Kidney epithelial cell (primary cell): ENCODE data around the gene CD177.

- RAMPAGE, long total RNA, result no peak
- RRBS, result no CpG with 5 or more reads among the region's 20 CpGs
Observed at GRCh38 chr19:42216371-42216800, 1.1 kb downstream of the DEDD2 start.

DNA sequence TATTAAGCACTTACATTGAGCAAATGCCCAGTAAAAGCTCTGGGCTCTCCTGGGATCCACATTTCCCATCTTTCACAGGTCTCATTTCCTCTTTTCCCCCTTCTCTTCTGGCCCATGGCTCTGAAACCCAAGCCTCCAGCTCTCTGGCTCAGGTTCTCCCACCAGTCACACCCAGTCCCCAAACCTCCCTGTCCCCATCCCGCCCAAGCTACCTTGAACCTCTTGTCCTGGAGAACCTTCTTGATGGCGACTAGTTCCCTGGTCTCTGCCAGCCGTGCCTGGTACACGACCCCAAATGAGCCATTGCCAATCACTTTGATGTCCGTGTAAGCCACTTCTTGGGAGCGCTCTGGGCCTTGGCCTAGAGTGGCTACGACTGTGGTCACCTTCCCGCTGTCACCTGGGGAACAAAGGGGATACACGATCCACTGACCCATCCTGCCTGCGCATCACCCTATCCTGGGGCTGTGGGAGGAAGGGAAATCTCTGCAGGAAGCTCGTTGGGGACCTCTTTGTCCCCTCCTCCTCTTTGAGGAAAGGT, 2.6 kb downstream of the GSK3A start:
- RAMPAGE, long total RNA, result no peak
- RRBS, result no CpG with 5 or more reads among the region's 11 CpGs

- RAMPAGE, long total RNA, result no peak
- RRBS, result no CpG with 5 or more reads among the region's 6 CpGs
Observed at GRCh38 chr19:42246720-42247431, 4.5 kb upstream of the GSK3A start.

DNA sequence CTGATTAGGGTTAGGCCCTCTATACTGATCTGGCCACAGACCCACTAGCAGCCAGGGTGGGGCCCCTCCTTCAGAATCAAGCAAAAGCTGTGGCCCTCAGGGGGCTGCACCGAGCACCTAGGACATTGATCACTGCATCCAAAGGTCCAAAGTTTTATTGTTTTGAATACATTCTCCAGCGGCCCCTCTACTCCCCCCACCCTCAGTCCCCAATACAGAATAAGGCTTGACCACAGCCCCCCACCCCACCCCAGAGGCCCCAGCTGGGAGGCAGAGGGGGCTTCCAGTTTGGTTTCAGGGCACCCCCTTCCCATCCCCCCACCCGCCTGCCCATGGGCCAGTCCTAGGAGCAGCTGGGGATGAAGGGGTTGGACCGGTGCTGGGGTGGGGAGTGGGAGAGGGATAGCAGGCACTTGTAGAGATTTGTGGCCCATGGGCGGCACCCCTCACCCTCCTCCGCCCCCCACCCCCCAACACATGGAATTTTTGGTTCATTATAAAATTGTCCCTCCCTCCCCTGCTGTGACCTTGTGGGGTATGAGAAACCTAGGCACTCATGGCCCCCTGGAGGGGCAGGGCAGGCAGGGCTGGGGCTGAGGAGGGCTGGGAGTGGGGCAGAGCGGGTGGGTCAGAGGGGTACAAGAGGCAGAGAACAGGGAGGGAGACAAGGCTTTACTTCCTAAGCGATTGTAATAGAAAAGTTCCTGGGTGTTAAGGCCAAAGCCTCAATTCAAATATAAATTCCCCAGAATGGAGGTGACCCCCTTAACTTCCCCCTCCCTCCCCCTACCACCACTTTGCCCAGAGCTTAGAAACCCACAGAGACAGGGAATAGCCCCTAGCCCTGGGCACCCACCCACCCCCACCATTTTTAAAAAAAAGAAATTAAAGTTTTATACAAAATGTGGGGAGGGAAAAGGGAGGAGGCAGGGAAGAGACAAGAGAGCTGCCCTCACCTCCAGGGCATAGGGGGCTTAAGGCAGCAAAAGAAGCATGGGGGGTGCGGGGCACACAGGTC, 5.3 kb upstream of the GSK3A start:
- RAMPAGE, long total RNA, result no peak
- RRBS, result no CpG with 5 or more reads among the region's 9 CpGs

DNA sequence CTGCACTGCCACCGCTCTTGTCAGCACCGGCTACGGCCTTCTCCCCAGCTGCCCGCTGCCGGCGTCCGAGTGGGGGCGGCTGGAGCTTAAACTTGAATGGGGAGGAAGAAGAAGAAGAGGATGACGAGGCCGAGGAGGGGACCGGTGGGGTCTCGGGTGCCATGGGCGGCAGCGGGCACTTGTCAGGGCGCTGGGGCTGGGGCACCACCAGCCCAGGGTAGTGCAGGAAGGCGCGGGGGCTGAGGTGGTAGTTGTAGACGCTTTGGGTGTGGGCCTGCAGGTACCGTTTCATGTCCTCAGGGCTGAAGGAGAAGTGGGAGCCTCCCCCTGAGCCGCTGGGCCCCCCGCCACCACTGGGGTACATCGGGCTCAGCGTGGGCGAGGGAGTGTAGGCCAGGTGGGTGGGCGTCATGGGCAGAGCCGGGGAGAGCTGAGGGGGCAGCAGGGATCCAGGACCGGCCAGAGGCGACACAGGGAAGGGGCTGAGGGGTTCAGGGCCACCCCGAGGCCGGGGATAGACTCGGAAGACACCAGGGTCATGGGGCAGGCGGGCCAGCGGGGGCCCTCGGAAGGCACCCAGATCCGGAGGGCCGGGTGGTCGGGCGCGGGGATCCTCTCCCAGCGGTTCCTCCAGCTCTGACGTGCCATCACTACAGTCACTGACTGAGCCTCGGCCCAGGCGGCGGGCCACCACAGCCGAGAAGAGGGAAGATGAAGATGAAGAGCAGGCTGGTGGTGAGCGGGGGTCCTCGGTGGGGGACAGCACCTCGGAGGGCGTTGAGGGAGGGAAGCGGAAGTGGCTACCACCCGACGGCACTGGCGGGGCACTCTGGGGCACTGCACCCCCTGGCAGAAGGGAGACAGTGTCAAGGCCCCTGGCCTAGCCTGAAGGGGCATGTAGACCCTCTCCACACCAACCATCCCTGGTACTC, 5.8 kb downstream of the ERF start:
- RAMPAGE, long total RNA, result no peak
- RRBS, result 87% methylated on average over 13 of the region's 53 CpGs

DNA sequence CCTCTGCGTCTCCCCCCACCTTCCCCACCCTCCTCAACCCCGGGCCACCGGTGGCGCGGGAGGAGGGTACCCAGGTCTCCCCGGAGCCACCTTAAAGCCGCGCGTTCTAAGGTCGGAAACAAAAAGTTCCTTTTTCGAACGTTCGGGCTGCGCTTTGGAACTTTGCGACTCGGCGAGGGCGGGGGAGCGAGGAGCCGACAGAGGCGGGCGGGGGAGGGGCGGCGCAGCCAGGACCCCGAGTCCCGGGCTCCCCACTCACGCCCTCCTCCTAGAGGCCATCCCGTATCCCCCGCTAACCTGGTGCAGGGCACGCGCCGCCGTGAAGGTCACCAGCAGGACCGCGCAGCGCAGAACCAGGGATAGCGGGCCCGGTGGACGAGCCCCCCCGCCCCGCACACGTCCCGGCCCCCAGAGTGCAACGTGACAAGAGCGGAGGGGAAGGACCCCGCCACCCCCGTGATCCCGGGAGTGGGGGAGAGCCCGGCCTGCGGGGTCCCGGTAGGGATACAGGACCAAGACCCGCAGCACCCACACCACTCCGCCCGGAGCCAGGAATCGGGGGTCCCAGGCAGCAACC, 600 bp downstream of the ERF start:
- RAMPAGE, long total RNA, result no peak
- RRBS, result 2% methylated on average over 11 of the region's 55 CpGs

- RAMPAGE, long total RNA, result no peak
- RRBS, result no CpG with 5 or more reads among the region's 5 CpGs
Observed at GRCh38 chr19:42282396-42283082, 13.5 kb downstream of the CIC start.

DNA sequence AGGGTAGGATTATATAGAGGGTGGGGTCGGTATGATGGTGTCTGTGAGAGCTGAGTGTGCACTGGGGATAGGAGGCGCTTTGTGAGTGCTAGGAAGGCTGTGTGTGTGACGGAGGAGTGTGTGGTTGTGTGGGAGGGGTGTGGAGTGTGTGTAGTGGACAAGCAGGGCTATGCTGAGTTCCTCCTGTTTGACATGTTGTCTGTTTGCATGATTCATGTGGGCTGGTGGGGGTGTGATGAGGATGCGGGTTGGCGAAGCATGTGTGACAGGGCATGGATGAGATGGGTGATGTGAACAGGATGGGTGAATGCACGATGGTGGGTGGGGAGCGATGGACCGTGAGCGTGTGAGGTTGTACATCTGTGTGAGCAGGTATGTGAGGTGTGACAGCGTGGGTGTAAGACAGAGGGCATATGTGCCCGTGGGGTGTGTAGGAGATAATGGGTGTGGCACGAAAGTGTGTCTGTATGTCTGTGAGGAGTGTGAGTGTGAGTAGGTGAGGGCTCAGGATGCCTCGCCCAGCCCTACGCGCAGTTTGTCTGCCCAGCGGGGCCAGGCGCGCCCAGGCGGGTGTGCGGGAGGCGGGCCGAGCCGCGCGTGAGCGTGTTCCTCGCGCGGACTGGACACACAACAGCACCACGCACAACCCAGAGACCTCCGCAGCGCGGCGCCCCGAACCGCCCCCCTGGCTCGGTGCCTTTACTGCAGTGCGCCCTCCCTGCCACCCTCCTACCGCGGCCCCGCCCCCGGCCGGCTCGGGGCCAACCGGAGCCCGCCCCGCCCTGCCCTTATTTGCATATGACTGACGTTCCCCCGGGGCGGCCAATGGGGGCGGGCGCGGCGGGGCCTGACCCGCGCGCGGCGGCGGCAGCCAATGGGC, 14.3 kb downstream of the CIC start:
- RAMPAGE, long total RNA, result no peak
- RRBS, result 1% methylated on average over 11 of the region's 60 CpGs

DNA sequence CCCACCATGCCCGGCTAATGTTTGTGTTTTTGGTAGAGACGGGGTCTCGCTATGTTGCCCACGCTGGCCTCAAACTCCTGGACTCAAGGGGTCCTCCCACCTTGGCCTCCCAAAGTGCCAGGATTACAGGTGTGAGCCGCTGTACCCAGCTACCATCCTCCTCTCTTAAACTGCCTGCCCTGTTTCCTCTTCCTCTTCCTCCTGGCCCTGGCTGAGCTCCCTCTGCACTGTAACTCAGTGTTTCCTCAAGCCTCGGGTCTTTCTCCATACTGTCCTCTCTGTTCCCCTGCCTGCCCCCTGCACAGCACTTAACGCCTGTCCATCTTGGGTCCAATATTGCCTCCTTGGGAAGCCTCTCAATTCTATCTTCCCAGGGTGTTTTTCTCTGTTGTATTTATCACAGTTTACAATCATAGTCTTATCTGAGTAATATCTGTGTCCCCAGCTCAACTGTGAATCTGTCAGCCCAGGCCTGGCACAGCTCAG, 6.1 kb downstream of the LIPE start:
- RAMPAGE, long total RNA, result no peak
- RRBS, result no CpG with 5 or more reads among the region's 7 CpGs

DNA sequence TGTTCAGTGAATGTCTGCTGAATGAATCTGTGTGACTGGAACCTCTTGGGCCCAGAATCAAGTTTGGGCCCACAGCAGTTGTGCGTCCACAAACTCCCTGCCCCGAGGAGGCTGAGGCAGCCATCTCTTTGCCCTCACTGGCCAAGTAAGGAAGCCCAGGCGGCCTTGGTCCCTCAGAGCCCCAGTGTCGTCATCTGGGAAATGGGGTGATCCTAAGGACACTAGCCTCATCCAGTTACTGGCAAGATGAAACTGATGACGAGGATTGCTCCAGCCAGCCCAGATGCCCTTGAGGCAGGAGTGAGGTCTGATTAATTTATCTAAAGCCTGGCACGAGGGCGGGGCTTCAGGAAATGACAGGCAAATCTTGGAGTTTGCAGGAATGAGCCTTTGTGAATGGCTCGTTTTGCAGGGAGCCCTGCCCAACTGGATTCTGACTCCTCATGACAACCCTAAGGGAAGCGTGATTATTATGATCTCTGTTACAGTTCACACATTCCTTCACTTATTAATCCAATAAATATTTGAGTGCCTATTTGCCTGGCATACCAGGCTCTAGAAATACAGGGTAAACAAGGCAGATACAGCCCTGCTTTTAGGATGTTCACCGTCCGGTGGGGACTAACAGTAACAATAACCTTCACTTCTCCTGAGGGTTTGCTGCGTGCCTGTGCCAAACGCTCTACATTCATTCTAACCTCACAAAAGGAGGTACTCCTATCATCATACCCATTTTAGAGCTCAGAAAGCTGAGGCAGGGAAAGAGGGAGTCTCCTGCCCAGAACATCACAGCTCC, 5.5 kb downstream of the LIPE start:
- RAMPAGE, long total RNA, result no peak
- RRBS, result no CpG with 5 or more reads among the region's 13 CpGs

- RAMPAGE, long total RNA, result no peak
- RRBS, result no CpG with 5 or more reads among the region's 13 CpGs
Observed at GRCh38 chr19:42422330-42422861, 4.8 kb downstream of the LIPE start.

GRCh38 chr19:42498403-42498850, 29.9 kb downstream of the CEACAM1 start:
- RAMPAGE, long total RNA, result no peak
- RRBS, result no CpG with 5 or more reads among the region's 1 CpG

DNA sequence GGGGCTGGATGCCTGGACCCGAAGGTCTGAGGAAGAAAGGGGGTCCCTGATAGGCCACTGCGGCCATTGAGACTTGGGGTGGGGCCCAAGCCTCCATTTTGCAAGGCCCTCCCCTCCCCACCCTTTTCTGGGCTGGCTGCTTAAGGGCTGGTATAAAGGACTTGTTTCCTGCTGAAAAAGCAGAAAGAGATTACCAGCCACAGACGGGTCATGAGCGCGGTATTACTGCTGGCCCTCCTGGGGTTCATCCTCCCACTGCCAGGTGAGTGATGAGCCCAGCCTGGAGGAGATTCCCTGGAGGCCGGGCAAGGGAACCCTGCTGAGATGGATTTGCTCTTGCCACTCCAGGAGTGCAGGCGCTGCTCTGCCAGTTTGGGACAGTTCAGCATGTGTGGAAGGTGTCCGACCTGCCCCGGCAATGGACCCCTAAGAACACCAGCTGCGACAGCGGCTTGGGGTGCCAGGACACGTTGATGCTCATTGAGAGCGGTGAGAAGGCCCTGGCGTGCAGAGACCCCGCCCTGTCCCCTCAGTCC, at the start of gene CD177:
Gene CD177 (plus strand): TSS at position 182 of the 536 bp plus-strand sequence.
- RAMPAGE, long total RNA, result no peak
- RRBS, result no CpG with 5 or more reads among the region's 15 CpGs

DNA sequence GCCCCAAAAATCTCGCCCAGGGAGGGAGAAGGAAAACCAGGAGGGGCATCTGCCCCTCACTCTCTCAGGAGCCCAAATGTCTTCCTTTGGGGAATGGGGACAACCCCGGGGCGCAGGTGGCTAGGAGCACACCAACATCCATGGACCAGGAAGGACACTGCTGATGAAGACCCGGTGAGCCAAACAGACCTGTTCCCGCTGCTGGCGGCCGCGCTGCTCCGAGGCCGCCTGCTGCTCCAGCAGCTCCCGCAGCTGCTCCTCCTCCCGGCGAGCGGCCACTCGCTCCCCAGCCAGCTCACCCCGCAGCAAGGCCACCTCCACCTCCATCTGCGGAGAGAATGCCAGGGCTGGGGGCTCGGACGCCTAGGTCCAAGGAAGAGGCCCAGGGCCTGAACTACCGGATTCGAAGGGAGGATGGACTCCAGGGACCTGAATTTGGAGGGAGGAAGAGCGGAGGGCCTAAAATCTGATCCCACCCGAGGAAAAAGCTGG, 3.0 kb downstream of the PHLDB3 start:
- RAMPAGE, long total RNA, result no peak
- RRBS, result 68% methylated on average over 9 of the region's 23 CpGs

DNA sequence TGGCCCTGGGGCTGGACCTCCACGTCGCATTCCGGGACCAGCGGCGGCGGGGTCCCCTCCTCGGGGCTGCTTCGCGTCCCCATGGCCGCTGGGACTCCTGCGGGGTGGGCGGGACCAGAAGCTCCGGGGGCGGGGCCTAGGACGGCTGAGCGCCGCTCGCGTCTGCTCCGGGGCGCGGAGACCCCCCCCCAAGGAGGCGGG, 610 bp downstream of the PHLDB3 start:
- RAMPAGE, long total RNA, result start-site peak on the minus strand centred at position 99 of the sequence, 36 bp wide, 108 and 55 reads in 2 replicates
- RRBS, result 1% methylated on average over 17 of the region's 23 CpGs

DNA sequence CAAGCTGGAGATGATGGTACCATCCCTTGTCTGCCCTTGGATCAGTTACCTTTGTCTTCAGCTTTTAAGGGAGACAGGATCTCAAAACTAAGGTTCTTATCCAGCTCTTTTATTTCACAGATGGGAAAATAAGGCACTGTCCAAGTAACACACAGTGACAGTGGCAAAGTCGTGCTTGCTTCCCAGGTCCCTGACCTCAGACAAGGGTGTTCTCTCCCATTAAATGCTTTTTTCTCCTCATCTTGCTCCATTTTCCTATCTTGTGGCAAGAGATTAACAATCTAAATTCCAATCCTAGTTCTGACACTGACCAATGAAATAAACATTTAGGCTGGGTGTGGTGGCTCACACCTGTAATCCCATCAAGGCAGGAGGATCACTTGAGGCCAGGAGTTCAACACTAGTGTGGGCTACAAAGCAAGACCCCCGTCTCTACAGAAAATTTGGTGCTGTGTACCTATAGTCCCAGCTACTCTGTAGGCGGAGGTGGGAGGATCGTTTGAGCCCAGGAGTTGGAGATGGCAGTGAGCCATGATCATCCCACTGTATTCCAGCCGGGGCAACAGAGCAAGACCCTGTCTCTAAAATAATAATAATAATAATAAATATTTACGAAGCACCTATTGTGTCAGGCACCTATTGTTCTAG, 6.8 kb downstream of the IRGQ start:
- RAMPAGE, long total RNA, result no peak
- RRBS, result no CpG with 5 or more reads among the region's 6 CpGs

GRCh38 chr19:43668403-43669539, 1.2 kb downstream of the PLAUR start:
- RAMPAGE, long total RNA, result no peak
- RRBS, result 2% methylated on average over 11 of the region's 63 CpGs

DNA sequence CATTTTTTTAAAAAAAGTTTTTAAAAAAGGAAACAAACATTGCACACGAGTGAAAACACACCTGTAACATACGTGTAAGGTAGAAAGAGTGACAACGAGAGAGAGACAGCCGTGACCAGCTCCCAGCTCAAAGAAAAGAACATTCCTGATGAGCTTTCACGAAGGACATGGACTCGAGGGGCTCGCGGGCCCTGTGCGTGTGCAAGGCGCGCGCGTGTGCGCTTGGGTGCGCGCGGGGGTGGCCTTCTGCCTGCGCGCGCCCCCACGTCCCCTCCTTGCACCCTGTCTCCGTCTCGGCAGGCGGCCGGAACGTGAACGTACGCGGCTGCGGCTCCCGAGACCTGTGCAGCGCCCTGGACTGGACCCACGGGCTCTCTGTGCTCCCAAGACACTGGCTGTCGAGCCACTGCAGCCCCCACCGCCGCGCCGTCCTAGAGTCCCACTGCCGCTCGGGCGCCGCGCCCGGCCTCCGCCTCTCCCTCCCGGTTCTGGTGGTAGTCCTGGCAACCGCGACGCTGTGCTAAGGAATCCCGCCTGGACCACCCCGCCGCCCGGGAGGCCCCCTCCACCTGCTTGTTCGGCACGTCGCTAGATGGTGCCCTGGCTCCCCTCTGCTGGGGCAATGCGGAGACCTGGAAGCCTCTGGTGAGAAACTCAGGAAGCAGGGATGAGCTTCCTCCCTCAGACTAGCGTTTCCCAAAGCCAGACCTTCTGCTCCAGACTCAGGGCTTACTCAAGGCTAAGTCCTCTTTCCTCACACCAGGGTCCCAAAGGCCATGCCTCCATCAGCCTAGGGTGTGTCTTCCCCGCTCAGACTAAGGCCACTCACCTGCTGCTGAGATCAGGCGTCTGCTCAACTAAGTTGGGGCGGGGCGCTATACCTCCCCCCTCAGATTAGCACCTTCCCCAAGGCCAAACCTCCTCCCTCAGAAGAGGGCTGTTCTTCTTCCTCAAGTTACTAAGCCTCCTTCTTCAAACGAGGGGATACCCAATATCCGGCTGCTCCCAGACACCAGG, 16.3 kb upstream of the IRGC start:
- RAMPAGE, long total RNA, result no peak
- RRBS, result under 1% methylated on average over 8 of the region's 64 CpGs

DNA sequence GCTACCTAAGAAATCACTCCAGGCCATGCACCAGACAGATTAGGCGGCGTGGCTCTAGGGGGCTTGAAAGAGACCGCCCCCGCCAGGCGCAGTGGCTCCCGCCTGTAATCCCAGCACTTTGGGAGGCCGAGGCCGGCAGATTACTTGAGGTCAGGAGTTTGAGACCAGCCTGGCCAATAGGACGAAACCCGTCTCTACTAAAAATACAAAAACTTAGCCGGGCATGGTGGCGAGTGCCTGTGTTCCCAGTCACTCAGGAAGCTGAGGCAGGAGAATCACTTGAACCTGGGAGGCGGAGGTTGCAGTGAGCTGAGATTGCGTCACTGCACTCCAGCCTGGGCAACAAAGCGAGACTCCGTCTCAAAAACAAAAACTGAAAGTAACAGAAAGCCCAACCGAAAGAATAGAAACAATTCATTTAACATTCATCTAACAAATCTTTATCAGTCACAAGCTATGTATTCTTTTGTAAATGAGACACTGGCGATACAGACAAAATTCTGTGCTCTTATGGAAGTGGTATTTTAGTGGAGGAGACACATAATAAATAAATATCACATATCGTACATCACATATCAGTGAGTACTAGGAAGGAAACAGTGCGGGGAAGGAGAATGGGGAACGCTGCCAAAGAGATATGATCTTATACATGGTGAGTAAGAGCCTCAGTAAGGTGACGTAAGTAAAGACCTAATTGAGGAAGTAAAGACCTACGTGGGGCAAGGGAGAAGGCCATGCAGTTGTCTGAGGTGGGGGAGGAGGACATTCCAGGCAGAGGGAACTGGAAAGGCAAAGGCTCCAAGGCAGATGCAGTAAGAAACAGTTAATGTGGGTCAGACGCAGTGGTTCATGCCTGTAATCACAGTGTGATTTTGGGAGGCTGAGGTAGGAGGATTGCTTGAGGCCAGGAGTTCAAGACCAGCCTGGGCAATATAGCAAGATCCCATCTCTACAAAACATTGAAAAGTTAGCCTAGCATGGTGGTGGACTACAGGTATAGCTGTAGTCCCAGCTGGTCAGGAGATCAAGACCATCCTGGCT, 14.7 kb upstream of the IRGC start:
- RAMPAGE, long total RNA, result no peak
- RRBS, result no CpG with 5 or more reads among the region's 24 CpGs

- RAMPAGE, long total RNA, result no peak
- RRBS, result no CpG with 5 or more reads among the region's 23 CpGs
Observed at GRCh38 chr19:43755459-43755864, 700 bp upstream of the SMG9 start.